Peripheral blood mononuclear cell (primary cell): Measurements from ENCODE around the gene PTRH1.

DNA sequence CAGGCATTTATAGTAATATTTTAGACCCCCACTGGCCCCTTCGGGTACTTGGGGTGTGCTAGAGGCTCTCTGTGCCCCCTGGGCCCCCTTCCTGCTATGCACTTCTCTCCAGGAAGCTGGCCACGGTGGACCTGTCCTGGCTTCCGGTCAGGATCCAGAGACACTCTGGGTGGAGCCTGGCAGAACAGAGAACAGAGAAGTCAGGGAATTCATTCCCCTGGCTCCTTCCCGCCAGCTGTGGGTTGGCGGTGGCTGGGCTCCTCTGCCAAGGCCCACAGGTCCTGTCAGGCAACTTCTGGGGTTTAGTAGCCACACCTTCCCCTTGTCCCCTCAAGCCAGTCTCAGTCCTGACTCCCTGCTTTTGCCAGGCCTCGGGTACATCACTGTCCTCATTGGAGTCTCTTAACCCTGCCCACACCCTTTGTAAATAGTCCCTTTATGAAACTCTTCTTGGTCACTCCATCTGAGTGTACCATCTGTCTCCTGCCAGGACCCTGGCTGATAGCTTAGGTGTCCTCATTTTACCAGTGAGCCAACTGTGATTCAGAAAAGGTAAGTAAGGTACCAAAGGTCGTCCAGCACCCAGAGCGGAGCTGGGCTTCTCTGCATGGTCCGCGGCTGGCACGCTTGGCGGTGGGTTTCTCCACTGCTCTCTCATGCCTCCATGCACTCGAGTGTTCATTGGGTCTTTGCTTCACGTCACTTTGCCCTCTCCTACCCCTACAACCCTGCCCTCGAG lies 21.9 kb upstream of the ZBTB34 start:
- PRO-cap, 8 experiments, result peak in 1 of 8 experiments; most common plus-strand start position 194 of the sequence (in 1)

- PRO-cap, 8 experiments, result no peak in any of the 8 experiments
Measured at GRCh38 chr9:126884954-126885407, 24.5 kb downstream of the ZBTB34 start.

DNA sequence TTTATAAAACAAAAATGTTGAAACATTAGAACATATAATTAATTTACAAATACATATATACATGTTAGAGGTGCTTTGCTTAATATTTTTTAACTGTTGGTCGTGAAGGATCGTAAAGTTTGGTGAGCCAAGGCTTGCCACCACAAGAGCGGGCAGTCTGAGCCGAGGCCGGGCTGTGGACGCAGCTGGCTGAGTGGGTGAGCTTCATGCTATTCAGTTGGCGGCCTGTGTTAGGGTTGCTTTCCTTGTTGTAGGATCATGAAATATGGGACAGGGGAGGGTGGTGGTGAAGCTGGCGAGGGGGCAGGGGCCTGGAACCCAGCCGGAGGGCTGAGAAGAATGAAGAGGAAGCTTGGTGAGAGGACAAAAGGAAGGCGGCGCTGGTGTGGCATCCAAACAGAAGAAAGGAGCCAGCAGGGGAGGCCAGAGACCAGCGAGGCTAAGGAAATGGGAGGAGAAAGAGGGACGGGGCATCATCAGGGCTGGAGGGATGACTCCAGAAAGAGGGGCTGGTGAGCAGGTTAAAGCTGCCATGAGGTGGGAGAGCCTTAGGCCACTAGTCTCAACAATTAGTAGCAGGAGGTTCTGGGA lies 18.3 kb downstream of the RALGPS1 start:
- PRO-cap, 8 experiments, result no peak in any of the 8 experiments

DNA sequence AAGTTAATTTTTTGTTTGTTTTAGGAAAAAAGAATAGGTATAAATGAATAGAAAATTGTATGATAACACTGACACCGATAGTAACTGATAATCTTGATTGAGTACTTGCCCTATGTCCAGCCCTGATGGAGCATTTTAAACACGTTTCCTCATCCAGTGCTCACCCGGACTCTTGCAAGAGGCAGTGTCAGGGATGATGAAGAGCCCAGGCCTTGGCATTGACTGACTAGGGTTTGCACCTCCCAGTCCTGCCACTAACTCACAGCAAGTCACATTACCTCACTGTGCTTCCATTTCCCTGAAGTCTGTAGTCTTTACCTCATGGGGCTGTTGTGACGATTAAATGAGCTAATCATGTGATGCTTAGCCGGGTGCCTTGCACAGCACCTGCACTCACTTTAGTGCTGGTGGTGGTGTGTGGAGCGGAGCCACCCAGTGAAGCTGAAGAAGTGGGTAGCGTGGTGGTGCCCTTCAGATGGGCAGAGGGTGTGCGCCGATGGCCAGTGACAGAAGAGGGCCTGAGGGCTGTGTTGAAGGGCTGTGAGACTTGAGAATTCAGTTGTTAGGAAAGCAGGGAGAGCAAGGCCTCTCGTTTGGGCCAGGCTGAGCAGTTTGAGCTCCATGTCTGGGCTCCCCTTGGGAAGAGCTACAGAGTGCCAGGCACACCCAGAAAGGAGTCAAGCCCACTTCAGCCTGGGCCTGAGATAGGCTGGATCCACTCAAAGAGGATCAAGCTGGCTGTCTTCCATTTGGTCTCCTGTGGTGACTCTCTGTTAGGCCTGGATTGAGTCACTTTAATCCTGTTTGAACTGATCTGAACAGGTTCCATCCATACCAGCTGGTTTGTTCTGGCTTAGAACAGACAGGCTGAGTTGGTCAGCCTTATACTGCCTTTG lies 42.4 kb downstream of the RALGPS1 start:
- PRO-cap, 8 experiments, result no peak in any of the 8 experiments

DNA sequence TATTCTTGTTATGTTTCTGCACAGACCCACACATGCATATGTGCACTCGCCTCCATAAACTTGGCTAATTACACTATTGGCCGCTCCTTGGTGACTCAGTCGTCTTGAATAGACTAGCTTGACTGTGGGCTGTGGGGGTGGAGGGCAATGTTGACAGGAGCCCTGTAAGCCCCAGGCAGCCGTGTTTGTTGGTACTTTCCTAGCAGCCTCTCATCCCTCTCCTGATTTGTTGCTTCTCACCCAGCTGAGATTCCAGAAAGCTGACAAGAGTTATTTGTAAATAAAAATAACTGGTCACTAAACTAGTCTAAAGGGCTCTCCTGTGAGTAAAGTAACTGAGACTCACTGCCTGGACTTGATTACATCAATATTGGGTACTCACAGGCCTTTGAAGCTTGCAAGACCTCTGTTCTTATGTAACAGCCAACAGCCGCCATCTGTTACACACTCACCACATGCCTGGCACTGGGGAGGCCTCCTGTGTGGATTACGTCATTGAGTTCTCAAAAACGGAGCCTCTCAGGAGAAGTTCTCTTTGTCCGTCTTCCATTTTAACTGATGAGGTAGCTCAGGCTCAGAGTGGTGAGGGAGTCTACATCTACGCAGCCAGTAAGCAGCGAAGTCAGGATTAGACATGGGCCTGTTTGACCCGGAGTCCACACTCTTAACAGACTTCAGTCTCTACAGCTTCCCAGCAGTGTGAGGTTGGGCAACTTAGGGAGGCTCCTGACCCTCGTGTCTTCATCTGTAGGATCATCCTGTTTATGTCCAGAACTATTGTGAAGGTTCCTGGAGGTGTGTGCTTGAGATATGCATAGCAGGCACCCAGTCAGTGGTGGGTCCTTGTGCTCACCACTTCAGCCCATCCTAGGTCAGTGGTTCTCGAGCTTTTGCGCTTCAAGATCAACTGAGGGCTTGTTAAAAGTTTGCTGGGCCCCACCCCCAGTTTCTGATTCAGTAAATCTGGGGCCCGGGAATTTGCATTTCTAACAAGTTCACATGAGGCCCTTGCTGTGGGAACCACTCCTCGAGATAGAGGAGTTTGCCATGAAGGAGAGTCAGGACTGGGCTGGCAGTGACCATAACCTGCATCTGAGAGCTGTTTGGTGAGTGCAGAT lies 8.9 kb upstream of the ANGPTL2 start:
- PRO-cap, 8 experiments, result no peak in any of the 8 experiments

DNA sequence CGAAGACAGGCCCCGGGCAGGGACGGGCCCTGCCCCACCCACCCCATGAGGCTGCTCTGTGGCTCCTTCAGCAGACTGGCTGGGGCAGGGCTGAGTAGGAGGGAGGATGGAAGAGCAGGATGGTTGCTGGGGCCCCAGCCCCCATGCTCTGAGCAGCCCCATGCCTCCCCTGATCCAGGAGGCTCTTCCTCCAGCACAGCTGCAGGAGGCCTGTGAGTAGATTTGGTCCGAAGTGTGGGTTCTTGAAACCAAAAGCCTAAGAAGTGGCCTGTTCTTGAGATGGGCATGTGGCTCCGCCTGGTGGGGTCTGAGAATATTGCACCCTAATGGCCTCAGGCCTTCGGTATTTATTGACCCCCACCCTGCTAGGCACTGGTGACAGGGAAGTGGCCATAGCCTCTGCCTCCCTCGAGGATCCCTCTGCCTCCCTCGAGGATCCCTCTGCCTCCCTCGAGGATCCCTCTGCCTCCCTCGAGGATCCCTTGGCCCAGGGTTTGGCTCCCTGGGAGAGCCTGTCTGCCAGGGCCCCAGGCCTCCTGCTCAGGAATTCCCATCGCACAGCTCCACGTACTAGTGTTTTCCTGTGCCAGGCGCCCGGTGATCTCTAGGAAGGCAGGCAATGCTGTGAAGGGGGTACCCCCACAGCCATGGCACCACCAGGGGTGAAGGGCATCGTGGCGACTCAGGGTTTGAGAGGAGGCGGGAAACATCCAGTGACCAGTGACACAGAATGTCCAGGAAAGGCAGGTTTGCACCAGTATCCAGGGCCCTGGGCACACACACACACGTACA lies 65.3 kb upstream of the GARNL3 start:
- PRO-cap, 8 experiments, result no peak in any of the 8 experiments

- PRO-cap, 8 experiments, result peak in 8 of 8 experiments; most common plus-strand start chr9:127224626 (in 6); most common minus-strand start chr9:127224325 (in 1)
Measured at GRCh38 chr9:127224093-127224751, 40.4 kb upstream of the GARNL3 start.

GRCh38 chr9:127336771-127337038 lies 60.3 kb upstream of the SLC2A8 start:
- PRO-cap, 8 experiments, result no peak in any of the 8 experiments

DNA sequence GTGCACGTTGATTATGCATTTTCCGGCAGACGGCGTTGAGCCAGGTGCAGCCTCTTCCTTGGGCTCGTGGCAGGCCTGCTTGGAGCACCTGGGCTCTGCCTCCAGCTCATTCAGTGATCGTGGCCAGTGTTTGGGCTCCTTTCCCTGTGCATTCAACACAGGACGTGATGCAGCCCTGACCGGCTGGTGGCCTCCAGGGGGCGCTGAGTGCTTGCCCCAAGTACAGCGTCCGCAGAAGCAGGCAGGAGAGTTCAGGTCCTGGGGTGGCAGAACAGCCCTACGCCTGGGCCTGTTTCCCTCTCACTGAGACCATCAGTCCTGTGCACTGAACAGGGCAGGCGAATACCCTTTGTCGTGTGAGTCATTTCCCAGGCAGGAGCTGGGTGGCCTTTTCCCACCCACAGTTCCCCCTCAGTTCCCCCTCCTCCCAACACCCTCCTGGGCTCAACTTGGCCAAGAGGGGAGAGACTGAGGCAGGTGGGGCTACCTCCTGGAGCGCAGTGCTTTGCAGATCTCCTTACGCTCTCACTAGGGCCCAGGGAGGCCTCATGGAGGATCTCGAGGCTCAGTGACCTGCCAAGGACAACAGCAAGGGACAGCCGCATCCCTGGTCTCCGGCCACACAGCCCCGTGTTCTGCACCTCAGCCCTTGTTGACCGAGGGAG lies 52.8 kb downstream of the LRSAM1 start:
- PRO-cap, 8 experiments, result no peak in any of the 8 experiments

- PRO-cap, 8 experiments, result no peak in any of the 8 experiments
Measured at GRCh38 chr9:127562729-127563351, 6.0 kb downstream of the NIBAN2 start.

DNA sequence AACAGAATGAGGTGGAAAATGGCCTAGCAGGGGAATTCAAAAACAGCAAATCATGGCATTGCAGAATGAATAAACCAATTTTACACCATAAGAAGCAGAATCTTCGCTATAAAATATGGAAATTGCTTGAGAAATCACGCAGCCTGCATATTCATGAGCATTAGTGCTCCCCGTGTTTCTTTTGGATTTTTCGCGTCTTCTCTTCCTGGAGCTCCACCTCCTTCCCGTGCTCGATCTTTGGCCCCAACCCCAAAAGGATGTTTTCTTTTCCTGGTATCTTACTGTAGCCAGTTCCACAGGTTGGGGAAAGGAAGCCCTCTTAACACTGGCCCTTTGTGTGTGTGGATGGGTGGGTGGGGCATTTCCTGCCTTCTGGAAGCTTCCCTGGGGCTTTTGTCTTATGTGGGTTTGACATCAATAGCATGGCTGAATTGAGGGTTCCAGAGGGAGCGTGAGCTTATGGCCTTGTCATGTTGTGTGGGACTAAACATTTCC lies 21.9 kb downstream of the STXBP1 start:
- PRO-cap, 8 experiments, result no peak in any of the 8 experiments

- PRO-cap, 8 experiments, result peak in 8 of 8 experiments; most common plus-strand start chr9:127715784 (in 8); most common minus-strand start chr9:127715660 (in 8)
Measured at GRCh38 chr9:127715339-127716390, at the start of gene PTRH1. PTRH1 (minus strand) TSS chr9:127715663.

- PRO-cap, 8 experiments, result no peak in any of the 8 experiments
Measured at GRCh38 chr9:127720069-127720460, 4.2 kb downstream of the TTC16 start.

DNA sequence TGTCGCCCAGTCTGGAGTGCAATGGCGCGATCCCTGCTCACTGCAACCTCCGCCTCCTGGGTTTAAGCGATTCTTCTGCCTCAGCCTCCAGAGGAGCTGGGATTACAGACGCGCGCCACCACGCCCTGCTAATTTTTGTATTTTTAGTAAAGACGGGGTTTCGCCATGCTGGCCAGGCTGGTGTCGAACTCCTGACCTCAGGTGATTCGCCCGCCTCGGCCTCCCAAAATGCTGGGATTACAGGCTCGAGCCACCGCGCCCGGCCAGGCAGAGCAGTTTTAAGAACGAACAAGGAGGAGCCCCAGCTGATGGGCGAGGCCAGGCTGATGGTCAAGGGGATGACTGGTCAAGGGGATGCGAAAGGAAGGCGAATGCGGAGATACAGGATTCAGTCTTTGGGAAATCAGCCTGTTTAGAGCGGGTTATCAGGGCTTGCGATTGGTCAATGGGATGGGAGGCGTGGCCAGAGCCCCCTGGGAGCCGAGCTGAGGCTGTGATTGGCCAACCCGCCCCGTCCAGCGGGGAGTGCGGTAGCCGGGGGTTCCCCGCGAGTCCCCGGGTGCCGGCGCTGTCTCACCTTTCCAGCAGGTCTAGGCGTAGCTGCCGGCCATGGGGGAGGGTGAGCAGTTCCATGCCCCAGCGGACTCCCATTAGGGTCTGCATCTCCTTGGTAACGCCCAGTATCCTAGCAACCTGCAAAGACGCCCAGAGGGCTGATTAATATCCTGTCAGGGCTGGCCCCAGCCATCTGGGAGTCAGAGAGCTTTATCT lies 7.4 kb upstream of the TOR2A start:
- PRO-cap, 8 experiments, result no peak in any of the 8 experiments

DNA sequence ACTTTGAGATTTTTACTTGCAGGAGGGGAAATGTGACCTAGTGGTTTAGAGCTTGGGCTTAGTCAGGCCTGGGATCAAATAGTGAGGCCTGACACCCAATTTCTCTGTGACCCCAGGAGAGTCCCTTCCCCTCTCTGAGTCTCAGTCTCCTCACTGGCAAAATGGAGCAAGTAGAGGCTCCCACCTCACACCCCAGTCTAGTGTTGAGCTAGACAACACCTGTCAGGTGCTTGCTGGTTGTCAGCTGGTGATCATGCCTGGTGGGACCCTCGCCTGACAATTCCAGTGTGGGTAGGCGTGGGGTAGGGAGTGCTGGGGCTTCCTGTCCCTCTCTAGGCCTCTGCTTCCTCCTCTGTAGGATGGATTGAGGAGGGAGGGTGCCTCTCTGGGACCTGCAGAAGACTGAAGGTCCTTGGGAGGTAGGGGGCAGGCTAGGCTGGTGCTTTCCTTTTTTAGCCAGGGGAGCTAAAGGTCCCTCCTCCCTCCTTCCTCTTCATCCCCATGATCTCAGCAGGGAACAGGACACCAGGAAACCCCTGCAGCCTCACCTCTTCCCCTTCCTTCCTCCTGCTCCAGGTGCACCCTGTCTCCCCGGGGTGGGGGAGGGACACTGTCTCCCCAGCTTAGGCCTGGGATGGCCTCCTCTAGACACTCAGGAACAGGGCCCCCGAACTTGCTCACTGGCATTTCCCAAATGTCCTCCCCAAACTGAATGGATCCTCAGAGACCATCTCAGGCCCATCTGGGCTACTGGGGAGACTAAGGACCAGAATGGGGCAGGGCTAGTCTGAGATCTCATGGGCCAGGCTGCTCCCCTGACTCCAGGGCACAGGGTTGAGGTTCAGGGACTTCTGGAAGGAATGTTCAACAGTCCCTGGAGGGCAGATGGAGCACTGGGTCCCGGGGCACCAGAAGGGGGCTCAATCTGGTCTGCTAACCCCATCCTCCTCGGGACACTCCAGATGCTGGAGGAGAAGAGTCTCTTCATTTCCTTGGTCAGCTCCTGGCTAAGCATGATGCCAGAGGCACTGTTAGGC lies 8.4 kb downstream of the SH2D3C start:
- PRO-cap, 8 experiments, result no peak in any of the 8 experiments

- PRO-cap, 8 experiments, result no peak in any of the 8 experiments
Measured at GRCh38 chr9:127808480-127808808, 5.8 kb downstream of the FPGS start.

- PRO-cap, 8 experiments, result no peak in any of the 8 experiments
Measured at GRCh38 chr9:127815908-127816278, 13.2 kb downstream of the FPGS start.

- PRO-cap, 8 experiments, result peak in 2 of 8 experiments; most common plus-strand start chr9:127816869 (in 2); most common minus-strand start chr9:127817321 (in 1)
Measured at GRCh38 chr9:127816739-127817578, 14.3 kb downstream of the FPGS start.

- PRO-cap, 8 experiments, result no peak in any of the 8 experiments
Measured at GRCh38 chr9:127844739-127845488, 9.5 kb downstream of the ENG start.

DNA sequence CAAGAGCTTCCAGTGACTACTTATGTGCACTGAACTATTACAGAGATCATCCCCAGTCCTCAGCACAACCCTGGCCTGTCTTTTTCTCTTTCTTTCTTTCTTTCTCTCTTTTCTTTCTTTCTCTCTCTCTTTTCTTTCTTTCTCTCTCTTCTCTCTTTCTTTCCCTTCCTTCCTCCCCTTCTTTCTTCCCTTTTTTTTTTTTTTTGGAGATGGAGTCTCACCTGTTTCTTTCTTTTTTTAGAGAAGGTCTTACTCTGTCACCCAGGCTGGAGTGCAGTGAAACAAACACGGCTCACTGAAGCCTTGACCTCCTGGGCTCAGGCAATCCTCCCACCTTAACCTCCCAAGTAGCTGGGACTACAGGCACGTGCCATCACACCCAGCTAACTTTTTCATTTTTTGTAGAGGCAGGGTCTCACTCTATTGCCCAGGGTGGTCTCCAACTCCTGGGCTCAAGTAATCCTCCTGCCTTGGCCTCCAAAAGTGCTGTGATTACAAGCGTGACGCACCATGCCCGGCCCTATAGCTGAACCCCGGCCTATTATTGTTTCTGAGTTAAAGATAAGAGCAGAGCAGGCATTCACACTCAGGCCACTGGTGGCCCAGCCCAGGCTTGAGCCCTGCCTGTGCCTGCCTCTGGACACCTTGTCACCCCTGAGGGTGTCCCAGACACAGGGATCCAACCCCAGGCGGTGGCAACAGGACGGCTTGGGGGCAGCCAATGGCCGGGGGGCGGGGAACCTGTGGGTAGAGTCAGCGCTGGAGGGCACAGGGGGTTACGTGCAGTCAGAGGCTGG lies 4.3 kb downstream of the PIP5KL1 start:
- PRO-cap, 8 experiments, result no peak in any of the 8 experiments